Fibroblast of the aortic adventitia (primary cell): ENCODE measurements around the genes BRD1, IL17REL and TUBGCP6.

GRCh38 chr22:48696010-48696316 is 206.6 kb downstream of the TAFA5 start:
- CAGE, long polyA plus RNA: no peak

DNA sequence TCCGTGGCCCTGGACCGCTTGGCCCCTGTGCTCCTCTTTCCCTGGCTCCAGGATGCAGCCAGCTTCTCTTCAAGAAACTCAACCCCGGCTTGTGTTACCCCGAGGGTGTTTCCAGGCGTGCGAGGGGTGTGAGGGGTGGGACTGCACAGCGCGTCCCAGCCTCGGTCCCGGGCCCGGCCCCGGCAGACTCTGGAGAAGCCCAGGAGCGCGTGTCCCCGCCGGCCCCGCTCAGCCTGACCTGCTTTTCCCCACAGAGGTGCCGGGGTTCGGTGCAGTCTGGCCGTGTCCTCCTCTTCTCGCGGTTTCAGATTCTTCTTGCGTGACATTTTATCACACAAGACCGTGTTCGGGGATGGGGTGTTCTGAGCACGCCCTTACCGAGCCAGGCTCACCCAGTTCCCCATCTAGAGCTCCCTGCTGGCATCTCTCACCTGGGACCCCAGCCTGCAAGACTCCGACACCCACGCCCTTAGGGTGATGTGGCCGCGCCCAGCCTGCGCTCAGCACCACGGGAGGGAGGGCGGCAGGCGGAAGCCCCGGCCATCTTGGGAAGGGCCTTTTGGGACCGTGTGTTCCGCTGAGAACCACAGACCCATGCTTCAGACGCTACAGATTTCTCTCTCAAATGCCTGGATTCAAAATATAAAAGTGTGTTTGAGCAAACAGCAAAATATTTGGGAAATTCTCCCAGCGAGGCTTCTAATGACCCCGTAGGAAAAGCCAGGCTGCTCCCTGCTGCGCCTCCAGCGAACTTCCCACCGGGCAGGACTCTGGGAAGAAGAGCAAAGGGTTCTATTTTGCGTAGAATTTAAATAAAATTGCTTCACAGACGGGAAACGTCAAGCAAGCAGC is 562.8 kb downstream of the TAFA5 start:
- CAGE, long polyA plus RNA: no peak

DNA sequence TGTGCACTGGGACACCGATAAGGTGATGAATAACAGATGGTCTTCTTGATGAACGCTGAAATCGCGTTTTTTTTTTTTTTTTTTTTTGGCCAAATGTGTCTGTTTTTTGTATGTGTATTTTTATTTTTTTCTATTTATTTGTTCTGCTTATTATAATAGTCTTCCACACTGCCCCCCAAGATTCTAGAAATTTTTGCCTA is 577.4 kb downstream of the TAFA5 start:
- CAGE, long polyA plus RNA: no peak

- CAGE, long polyA plus RNA: no peak
Measured at GRCh38 chr22:49620321-49621006, 207.2 kb downstream of the BRD1 start.

DNA sequence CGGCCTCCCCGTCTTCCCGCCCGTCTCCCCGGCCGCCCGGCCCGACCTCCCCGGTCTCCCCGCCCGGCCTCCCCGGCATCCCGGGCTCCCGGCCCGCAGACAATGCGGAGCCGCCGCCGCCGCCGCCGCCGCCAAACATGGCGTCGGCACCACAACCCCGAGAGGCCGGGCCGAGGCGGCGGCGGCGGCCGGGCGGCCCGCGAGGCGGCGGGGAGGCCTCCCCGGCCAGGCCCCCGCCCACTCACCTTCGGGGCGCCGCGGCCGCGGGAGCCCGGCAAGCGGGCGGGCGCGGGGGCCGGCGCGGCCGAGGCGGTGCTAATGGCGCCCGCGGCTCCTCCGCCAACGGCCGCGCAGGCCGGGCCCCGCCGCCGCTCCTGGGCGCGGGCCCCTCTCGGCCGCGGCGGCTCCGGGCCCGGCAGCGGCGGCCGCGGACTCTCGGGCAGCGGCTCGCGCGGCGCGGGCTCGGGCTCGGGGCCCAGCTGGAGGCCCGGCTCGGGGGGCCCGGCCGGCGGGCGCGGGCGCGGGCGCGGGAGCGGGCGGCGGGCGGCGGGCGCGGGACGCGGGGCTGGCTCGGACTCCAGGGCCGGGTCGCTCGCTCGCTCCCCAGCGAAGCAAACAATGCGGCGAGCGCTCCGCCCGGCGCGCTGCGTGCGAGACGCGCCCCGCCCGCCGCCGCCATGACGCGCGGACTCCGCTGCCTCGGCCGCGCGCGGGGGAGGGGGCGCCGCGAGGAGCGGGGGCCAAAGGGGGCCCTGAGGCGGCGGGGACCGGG is at the start of gene BRD1:
BRD1 (minus strand) TSS at position 622 of the 772 bp plus-strand sequence.
- CAGE, long polyA plus RNA: no peak

DNA sequence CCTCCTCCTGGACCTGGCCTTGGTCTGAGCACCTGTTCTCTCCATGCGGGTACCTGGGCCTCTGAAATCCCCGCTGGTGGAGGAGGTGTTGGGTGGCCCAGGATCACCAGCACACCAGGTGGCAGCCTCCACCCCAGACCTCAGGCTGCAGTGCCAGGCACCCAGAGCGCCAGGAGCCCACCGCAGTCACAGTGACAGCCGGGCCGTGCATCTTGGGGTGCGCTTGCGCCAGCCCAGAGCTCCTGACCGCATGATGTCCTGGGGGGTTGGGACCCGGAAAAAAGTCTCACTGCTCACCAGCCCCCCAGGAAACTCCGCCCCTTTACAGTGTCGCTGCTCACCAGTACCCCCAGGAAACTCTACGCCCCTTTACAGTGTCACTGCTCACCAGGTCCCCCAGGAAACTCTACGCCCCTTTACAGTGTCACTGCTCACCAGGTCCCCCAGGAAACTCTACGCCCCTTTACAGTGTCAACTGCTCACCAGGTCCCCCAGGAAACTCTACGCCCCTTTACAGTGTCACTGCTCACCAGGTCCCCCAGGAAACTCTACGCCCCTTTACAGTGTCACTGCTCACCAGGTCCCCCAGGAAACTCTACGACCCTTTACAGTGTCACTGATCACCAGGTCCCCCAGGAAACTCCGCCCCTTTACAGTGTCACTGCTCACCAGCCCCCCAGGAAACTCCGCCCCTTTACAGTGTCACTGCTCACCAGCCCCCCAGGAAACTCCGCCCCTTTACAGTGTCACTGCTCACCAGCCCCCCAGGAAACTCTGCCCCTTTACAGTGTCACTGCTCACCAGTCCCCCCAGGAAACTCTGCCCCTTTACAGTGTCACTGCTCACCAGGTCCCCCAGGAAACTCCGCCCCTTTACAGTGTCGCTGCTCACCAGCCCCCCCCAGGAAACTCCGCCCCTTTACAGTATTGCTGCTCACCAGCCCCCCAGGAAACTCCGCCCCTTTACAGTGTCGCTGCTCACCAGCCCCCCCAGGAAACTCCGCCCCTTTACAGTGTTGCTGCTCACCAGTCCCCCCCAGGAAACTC is 15.7 kb upstream of the PIM3 start:
- CAGE, long polyA plus RNA: no peak

- CAGE, long polyA plus RNA: no peak
Measured at GRCh38 chr22:49952036-49952859, 8.3 kb upstream of the PIM3 start.

DNA sequence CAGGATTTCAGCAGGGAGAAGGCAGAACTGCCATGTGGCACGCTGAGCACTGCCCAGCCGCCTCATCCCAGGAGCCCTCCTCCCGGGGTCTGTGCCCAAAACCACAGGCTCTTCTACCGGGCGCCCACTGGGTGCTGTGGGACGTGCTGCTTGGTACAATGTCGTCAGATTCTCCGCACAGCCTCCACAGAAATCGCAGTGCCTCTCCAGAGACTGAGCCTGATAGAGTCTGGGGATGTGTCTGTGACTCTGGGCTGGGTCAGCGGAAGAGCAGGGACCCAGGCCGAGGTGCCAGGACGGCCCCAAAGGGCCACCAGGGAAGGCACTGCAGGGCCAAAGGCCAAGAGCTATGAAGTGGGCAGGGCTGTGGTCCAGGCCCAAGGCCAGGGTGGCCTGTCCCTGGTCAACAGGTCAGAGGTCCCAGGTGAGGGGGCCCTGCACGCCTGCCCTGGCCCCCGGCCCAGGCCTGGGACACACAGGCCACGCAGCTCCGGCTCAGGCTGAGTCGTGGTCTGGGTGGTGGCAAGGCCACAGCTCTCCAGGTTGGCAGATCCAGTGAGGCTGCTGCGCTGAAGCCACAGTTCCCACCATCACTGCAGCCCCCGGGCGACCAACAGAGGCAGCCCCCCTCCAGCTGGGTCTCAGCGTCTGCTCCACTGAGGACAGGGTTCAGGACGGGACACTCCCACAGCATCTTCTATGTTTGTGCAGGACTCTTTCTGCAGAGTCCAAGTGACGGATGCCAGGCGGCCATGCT is 4.9 kb upstream of the PIM3 start:
- CAGE, long polyA plus RNA: no peak

DNA sequence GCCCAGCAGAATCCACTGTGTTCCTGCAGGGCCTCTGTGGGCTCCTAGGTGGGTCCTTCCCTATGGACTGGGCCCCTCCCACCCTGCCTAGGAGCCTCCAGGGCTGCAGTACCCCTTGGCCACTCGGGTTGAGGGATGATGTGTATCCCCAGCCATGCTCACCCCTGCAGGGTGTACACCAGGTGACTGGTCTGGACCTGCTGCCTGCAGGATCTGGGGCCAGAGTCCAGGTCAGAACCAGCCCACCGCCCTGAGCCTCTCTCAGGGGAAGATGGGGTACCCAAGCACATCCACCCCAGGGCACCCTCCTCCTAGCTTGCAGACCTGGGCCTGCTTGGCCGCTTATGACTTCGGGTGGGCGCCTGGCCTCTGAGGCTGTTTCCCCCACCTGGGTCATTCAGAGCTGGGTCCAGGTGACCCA is 5.7 kb downstream of the PIM3 start:
- CAGE, long polyA plus RNA: no peak

- CAGE, long polyA plus RNA: no peak
Measured at GRCh38 chr22:49983338-49983896, 22.8 kb downstream of the PIM3 start.

DNA sequence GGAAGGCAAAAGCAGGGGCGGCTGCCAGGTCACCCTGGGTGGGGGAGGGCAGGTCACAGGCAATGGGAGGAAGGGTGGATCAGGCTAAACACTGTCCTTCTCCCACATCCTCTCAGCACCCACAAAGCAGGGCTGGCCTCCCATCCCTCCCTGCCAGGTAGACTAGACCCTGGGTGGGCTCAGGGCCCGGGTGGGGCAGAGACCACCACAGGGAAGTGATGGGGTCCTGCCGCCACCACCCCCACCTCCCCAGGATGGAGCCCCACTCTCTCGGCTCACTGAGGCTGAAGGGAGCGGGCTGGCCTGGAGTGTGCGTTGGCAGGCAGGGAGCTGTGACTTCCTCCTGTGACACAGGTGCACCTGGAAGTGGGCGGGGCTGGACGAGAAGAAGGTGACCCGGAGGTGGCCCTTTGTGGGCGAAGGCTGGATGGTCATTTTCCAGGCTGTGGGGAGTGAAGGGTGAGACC is 15.5 kb downstream of the IL17REL start:
- CAGE, long polyA plus RNA: no peak

DNA sequence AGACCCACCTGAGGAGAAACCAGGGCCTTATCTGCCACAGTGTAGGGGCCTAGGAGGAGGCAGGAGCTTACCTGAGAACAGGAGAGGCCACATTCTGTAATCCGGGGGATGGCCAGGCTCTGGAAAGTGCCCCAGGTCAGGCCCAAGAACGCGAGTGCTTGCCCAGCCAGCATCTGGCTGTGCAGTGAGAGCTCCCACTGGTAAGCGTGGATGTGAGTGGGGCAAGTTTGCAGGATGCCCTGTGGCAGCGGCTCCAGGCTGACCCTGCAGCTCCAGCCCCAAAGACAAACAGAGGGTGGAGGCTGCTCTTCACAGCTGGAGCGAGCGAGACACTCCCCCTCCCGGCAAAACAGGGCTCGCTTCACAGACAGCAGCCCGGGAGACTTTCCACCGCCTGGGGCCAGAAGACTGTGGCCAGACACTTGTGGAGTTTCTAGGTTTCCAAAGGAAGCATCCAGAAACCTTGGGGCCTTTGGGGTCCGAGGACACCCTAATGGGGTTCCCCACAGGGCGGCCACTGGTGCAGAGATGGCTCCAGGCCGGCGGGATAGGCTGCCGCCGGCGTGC is at the start of gene IL17REL:
IL17REL (minus strand) TSS at position 292 of the 567 bp plus-strand sequence.
- CAGE, long polyA plus RNA: no peak

DNA sequence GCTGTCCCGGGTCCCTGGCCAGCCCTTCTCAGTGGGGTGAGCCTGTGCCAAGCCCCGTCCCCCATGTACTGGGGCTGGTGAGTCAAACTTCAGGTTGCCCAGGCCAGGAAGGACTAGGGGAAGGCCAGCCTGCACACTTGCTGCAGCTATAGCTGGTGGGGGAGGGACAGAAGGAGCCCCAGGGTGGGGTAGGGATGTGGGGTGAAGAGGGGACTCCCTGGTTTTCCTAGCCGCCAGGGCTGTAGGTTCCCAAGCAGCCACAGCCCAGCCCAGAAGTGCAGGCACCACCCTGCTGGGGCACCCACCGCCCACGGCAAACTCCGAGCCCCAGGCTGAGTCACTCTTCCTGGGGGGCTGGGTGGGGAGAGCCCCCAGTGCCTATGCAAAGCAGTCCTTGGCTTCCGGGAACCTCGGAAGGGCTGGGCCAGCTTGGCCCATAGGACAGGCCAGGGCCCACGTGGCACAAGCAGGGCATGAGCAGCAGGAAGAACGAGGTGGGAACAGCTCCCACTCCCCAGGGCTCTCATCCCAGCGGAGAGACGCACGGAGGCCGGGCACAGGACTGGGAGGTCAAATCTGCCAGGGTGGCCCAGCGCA is 4.3 kb upstream of the IL17REL start:
- CAGE, long polyA plus RNA: no peak

DNA sequence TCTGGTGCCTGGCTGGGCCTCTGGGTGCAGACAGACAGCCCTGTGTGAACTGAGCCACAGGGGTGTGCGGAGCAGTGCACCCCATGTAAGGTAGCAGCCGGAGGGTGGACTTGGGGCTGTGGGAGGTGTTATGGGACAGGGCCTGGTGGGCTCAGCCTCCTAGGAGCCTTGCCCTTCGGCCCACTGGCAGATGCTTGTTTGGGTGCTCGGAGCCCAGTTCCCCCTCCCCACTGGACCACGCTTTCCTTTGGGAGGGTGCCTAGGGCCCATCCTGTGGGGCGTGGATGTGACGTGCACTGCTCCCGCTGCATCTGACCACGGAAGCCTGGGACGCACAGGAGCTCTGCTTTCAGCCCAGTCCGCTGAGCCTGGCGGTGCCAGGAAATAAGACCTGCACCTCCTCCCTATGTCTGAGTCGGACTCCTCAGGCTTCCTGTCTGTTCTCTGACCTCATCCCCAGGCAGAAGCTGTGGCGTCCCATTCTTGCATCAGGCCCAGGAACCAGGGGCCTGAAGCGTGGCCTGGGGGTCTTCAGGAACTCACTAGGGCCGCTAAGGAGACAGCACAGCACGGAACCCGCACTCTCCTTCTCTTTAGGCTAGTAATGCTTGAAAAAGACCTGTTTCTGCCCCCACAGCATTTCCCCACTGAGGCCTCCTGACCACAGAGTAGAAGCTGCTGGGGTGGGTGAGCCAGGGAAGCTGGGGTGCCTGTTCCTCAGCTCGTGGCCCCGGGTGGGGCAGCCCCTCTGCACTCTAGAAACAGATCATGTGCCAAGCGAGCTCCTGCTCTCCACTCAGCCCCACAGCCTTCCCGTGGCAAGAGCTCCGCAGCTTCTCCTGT is 22.4 kb downstream of the MOV10L1 start:
- CAGE, long polyA plus RNA: no peak

- CAGE, long polyA plus RNA: no peak
Measured at GRCh38 chr22:50186814-50187695, 1.3 kb downstream of the TRABD start.

- CAGE, long polyA plus RNA: no peak
Measured at GRCh38 chr22:50199040-50200147, 1.4 kb upstream of the SELENOO start.

DNA sequence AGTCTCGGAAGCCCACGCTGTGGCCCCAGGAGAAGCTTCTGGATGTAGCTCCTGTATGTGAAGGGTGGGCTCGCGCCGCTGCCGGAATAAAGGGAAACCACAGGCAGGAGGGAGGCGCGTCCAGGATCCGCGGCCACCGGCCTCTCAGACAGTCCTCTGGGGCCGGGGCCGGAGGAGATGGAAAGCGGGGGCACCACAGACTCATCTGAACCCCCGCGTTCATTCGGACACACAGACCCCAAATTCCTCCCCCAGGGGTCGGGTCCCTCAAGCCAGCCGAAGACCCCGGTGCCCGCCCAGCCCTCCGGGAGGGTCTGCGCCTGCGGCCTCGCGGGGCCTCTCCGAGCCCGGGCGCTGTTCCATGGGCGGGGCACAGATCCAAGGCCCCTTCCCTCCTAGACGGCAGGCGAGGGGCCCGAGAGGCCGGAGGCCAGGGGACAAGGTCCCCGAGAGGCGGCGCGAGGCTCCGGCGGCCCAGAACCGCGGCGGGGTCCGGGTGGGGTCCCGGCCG is 608 bp upstream of the SELENOO start:
- CAGE, long polyA plus RNA: no peak

DNA sequence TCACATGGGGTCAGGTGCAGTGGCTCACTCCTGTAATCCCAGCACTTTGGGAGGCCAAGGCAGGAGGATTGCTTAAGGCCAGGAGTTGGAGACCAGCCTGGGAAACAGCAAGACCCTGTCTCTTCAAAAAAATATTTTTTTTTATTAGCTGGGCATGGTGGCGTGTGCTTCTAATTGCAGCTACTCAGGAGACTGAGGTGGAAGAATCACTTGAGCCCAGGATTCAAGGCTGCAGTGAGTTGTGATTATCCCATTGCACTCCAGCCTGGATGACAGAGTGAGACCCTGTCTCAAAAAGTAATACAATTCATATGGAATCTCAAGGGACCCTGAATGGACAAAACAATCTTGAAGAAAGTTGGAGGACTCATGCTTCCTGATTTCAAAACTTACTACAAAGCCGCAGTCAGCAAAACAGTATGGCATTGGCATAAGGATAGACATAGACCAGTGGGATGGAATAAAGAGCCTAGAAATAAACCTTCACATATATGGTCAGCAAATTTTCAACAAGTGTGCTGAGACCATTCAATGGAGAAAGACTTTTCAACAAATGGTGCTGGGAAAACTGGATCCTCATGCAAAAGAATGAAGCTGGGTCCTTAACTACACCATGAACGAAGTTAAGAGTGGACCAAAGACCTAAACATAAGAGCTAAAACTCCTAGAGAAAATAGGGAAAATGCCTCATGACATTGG is 2.4 kb downstream of the SELENOO start:
- CAGE, long polyA plus RNA: no peak

GRCh38 chr22:50237406-50237833 is 7.4 kb downstream of the TUBGCP6 start:
- CAGE, long polyA plus RNA: no peak

DNA sequence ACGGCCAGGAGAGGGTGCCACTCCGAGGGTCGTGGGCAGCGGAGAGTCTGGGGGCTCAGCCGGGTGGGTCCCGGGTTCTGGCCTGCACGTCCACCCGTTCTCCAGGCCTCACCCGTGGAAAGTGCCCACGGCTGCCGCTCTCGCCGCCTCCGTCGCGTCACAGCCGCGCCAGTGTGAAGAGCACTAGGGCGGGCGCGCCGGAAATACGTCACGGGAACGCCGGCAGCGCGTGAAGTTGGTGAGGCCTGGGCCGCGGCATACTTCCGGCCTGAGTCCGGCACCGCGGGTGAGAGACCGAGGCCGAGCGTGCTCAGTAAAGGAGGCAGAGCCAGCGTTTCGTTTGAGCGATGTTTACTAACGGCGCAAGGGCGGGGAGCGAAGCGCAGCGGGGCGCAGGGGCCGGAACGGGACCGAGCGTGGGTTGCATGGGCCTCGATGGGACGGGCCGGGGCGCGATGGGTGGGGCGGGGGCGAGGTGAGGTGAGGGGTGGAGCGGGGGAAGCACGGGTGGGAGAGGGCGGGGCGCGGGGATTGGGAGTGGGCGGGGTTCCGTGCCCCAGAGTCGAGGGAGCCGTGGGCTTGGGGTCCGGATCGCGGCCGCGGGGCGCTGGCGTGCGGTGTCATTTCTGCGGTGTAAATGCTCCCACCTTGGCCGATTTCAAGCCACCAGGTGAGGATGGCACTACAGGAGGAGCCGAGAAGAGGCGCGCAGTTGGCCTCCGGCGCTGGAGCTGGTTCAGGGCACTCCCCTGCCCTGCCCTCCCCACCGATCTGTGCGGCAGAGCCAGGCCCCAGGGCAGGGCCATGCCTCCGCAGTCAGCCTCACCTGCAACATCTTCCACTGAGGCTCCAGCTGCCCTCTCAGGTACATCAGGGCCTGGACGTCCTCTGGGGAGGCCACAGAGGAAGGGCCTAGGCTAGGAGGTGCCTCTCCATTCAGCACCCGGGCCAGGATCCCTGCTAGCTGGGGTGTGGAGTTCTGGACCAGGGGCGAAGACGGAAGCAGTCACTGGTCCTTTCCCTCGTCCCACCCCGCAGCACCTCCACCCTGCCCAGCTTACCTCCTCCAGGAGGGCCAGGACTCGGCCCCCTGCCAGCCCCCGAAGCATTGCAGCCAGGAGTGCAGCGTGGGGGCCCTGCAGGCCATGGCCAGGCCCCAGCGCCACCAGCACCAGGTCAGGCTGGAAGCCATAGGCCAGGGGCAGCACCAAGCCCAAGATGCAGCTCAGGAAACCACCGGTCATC is at the start of gene TUBGCP6:
TUBGCP6 (minus strand) TSS at position 175 of the 1,245 bp plus-strand sequence.
- CAGE, long polyA plus RNA: no peak